ENCODE results near the gene PERCC1.

DNA sequence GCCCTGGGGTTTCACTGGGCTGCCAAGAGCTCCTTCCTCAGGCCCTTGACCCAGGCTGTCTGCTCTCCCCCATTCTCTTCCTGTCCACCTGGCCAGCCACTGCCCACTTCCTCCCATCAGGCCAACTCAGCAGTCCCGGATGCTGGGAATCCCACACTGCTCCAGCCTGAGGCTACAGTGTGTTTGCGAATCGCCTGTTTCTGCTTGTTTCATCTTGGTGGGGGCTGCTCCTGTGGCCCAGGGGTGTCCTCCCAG is 865 bp upstream of the METRN start:
- RRBS, result no CpG with 5 or more reads among the region's 3 CpGs

DNA sequence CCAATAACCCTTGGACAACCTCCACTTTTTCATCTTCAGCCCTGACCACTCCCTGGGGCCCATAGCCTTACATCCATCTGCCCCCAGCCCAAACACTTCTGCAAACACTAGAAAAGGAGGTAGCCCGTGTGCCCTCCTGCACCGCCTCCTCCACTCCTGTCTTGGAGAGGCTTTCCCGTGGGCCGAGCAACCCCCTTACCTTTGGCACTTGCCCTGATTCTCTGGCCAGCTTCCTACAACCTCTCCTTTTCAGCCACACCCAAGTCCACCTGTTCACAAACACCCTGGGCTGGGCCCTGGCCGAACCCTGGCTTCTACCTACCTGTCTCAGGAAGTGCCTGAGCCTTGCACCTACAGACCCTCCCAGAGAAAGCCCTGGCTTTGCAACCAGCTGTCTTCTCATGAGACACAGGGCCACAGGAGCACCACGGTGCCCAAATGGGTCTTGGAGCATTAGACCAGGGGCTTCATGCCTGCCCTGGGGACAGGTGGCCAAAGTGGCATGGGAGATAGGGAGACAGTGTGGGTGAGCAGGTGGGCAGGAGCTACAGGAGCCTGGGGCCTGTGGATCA is 2.0 kb upstream of the ANTKMT start:
- RRBS, result no CpG with 5 or more reads among the region's 6 CpGs

DNA sequence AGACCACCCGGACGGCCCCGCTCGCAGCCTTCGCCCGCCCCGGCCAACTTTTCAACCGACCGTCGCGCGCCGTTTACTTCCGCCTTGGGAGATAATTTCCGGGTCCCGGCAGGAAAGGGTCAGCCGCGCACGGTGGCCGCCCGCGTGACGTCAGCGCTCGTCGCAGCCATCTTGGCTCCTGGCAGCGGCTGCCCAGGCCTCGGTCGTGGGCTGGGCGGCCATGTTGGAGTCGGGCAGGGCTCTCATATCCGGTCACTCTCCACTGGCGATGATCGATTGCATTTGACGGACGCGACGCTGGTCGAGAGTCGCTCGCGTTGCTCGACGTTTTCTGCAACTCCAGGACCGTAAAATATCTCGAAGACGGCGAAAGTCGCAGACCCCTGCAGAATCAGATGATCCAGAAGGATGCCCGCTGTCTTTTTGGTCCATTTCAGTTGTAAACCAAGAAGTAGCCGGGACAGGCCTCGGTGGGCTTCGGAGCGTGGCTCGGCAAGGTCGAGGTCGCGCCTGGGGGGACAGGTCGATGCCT is 7.2 kb upstream of the GNG13 start:
- RRBS, result 2% methylated on average over 9 of the region's 59 CpGs

DNA sequence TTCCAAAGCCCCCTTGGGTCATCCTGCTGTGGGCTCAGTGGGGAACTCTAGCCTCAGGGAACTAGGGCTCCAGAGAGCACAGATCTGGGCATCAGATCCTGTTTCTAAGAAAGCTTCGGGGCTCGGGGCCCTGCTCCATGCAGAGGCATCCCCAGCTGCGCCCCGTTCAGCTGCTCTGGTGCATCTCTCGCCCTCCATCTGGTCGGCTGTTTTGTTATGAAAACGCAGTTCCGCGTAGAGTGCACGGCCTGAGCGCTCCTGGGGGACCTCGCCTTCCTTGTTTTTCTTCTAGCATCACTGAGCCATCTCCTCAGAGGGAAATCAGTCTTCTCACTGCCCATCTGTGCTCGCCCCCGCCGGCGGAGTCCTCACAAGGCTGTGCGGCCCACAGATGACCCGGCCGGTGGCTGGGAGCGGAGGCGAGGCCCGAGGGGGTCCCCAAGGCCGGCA is 72.4 kb upstream of the GNG13 start:
- RRBS, result 0% methylated on average over 4 of the region's 23 CpGs

- RRBS, result no CpG with 5 or more reads among the region's 21 CpGs
Observed at GRCh38 chr16:903508-903884, 67.3 kb downstream of the LMF1 start.

DNA sequence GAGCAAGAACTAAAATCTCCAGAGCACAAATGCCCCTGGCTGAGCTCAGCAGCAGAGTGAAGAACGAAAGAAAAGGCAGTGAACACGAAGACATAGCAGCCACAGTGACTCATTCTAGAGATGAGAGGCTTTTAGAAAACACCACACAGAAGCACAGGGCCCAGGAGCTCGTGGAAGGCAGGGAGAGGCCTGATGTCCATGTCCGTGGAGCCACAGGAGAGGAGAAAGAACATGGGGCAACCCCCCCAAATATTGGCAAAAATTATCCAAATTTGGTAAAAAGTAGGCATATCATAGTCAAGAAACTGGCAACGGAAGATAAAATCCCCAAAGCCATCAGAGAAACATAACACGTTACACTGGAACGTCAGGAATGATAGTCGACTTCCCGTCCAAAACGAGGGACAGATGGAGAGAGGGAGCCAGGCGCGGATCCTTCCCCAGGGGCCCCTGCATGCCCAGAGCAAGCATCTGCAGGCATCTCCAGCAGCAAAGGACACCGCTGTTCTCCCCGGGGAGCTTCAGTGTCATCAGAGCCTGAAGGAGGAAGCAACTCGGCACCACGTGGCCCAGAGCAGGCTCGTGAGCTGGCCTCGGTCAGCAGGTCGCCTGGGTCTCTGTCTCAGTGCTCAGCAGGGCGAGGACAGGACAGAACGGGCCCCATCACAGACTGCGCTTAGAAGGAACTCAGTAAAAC is 50.2 kb downstream of the LMF1 start:
- RRBS, result no CpG with 5 or more reads among the region's 22 CpGs

- RRBS, result no CpG with 5 or more reads among the region's 16 CpGs
Observed at GRCh38 chr16:1024358-1024756, 42.8 kb downstream of the SOX8 start.

GRCh38 chr16:1089473-1090161 is 6.4 kb downstream of the C1QTNF8 start:
- RRBS, result 2% methylated on average over 4 of the region's 34 CpGs

GRCh38 chr16:1144981-1145824 is 7.7 kb upstream of the CACNA1H start:
- RRBS, result 25% methylated on average over 6 of the region's 41 CpGs

DNA sequence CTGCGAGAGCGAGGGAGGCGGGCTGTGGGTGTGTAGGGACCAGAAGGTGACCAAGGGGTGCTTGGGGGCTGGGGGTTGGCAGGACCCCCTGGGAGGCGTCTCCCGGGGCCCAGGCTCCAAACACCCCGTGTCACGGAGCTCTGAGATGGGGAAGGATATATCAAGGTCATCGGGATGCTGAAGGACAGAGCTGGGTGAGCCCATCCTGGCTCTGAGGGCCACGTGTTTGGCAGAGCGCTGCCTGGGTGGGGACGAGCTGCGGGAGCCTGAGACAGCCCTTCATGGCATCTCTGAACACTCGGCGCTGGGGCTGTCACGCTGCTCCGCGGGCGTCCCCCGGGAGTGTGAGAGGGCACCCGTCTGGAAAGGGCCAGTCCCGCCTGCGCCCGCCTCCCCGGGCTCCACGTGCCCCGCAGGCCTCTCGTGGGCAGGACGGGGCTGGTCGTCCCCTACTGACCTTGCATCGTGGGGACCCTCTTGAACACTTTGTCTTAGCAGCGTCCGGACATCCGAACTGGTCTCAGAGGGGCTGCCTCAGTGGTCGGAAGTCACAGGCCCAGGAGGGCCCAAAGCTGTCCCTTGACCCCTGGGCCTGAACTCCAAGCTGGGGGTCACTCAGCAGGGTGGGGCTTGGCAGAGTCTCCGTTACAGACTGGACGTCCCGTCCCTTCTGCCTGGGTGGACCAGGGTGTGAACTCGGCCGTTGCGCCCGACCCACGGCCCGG is 4.4 kb downstream of the CACNA1H start:
- RRBS, result 68% methylated on average over 6 of the region's 43 CpGs

DNA sequence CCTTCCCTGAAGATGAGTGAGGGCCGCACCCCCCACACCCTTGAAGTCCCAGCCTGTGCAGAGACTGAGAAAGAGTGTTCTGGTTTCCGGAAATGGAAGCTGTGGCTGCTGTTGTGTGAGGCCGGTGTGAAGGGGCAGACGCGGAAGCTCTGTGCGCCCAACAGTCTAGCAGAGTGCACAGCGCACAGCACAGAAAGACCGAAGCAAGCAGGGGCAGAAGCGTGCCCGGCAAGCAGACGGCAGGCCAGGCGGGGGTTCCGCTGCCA is 16.8 kb downstream of the TPSG1 start:
- RRBS, result no CpG with 5 or more reads among the region's 13 CpGs

DNA sequence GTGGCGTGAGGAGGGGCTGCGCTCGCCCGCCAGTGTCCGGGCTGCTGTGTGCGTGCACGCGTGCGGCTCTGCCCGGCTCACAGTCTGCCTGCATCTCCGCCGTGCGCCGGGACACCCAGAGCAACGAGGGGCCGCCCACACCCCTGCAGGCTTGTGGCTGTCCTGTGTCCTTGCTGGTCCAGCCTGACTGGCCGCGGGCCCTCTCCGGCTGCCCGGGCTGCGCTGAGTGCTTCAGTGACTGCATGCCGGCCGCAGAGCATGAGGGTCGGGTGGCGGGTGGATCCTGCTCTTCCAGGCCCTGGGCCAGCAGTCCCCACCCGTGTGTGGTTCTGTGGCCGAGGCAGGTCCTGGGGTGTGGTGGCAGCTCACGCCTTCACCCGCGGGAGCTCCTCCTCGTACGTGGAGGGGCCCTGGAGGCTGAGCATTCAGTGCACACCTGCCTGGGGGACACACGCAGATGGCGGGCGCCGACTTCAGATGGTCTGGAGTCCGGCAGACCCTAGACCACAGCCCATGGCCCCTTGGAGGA is 12.3 kb downstream of the TPSG1 start:
- RRBS, result 76% methylated on average over 5 of the region's 37 CpGs

DNA sequence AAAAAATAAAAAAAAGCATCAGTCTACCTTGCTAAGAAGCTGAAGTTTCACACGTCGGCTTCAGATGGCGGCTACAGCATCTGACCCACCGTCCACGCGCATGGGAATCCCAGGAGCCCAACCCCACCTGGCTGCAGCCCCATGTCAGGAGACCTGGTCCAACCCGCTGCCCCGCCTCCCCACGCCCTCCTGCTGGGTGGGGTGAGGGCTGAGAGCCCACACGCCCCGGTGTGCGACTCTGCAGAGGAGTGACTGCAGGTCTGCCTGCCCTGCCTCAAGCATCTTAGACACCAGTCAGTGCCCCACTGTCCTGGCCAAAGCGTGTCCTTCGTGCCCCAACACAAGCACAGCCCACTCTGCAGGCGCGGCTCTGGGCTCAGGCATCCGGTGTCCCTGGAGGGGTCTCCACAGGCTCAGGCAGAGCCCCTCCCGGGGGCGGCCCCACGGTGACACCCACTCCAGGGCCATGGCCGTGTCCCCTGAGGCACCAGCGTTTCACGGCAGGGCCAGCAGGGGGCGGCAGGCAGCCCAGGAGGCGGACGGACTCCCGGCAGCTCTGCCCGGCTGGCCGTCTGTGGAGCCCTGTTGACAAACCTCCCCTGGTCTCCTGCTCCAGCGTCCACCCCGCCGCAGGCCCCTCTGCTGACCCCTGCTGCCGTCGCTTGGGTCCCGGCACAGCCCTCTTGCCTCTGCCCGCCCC is 8.7 kb upstream of the UBE2I start:
- RRBS, result no CpG with 5 or more reads among the region's 36 CpGs

DNA sequence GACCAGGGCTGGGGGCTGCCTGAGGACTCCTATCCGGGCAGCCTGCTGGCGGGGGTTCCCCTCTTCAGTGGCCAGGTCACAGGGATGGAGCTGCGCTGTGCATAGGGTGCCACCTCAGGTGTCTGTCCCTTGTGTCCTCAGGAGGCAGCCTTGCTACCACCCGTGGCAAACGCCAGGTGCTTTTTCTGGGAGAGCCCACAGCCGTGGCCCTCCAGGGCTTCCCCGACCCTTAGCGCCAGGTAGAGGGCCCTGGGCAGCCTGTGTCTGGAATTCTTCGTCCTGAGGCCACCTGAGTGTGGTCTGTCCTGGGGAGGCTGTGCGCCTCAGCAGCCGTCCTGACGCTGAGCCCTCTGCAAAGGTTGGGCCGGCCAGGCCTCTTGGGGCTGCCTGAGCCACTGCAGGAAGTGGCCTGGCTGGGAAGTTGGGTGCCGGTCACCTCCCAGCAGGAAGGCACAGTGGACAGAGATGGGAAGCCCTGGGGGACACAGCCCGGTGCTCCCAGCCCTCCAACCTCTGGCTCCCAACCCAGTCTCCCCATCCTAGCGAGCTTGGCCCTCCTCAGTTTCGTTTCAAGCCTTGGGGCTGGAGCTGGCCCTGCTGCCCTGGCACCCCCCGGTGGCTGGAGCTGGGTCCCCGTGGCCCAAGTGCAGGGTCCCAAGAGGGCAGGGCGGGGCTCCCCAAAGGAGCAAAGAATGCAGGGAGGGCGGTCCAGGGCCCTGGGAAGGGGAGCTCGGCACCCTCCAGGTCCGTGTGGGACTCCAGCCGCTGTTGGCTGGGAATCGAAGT is 7.6 kb upstream of the BAIAP3 start:
- RRBS, result 77% methylated on average over 3 of the region's 25 CpGs

- RRBS, result 70% methylated on average over 3 of the region's 15 CpGs
Observed at GRCh38 chr16:1327403-1327944, 6.0 kb upstream of the BAIAP3 start.

DNA sequence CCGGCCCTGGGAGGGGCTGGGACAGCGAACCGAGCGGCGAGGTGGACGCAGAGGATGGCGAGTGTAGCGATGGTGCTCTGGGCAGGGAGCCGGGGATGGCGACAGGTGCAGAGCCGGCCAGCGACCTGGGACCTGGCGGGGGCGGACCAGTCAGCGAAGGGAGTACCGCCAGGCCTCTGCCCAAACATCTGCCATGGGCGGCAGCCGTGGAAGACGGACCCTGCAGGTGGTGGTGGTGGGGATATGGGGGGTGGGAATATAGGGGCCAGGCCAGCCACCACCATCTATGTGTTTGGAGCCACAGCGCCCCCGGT is 18.5 kb downstream of the GNPTG start:
- RRBS, result 92% methylated on average over 7 of the region's 21 CpGs

DNA sequence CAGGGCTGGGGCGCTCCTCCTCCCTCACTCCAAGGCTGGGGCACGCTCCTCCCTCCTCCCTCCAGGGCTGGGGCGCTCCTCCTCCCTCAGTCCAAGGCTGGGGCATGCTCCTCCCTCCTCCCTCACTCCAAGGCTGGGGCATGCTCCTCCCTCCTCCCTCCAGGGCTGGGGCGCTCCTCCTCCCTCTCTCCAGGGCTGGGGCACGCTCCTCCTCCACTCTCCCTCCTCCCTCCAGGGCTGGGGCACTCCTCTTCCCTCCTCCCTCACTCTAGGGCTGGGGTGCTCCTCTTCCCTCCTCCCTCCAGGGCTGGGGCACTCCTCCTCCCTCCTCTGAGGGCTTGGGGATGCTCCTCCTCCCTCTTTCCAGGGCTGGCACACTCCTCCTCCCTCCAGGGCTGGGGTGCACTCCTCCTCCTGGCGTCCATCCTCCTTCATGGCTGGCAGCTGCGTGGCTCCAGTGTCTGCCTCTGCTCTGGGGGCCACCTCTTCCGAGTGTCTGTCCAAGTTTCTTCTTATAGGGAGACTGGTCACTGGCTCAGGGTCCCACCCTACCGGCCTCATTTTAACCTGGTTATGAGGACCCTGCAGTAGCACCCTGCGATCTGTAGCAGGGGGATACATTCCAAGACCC is 24.5 kb downstream of the GNPTG start:
- RRBS, result no CpG with 5 or more reads among the region's 10 CpGs

- RRBS, result 31% methylated on average over 4 of the region's 29 CpGs
Observed at GRCh38 chr16:1430595-1431204, at the start of gene PERCC1. TSS of gene PERCC1 (plus strand) at chr16:1431078.

DNA sequence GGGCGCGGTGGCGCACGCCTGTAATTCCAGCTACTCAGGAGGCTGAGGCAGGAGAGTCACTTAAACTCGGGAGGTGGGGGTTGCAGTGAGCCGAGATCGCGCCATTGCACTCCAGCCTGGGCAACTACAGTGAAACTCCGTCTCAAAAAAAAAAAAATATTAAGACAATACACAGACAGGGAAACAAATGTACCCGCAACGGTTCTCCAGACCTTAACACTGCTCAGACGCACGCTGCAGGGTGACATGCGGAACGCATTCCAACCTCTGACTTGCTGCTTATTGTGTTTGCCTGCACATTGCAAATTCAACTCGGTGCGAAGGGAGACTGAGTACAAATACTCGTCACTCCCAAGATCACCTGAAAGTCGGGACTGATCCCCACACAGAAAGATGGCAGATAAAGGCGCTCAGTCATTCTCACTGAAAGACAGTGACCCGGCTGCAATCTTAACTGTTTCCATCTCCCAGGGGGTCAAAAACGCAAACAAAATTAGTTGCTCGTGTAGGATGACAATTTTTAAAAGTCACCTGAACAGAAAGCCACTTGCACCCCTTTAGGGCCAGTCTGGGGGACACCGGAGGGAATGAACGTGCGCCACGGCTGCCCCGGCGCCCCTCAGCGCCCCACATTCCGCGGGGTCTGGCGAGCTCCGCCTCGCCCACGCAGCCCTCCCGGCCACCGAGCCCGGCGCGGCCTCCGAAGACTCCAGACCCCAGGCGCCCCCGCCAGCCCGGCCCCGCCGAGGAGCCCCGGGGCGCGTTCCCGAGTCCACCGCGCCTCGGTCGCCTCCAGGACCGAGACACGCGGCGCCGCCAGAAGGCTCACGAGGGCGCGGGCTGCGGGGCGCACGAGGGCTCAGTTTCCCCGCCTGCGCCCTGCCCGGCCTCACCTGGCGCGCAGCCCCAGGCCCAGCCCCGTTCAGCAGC is 622 bp downstream of the CLCN7 start:
- RRBS, result 3% methylated on average over 21 of the region's 72 CpGs

DNA sequence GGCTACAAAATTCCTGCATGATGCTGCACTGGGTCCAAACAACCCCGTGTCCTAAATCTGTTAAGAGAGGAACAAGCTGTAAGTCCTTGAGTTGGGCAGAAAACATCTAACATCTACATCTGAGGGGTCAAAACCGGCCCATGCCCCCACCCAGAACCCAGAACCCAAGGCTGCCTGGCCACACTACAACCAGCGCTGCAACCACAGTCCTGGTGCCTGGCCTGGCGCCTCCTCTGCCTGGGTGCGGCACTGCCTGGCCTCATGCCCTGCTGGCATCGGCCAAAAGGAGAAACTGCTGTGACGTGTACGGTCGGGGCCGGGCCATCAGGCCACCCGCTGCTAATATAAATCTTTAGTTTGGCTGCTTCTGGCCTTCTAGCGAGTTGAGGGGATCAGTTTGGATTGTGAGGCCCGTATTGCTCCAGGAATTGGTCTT is 22.7 kb downstream of the TMEM204 start:
- RRBS, result no CpG with 5 or more reads among the region's 13 CpGs

All from GM12891 (cell line).